SK-MEL-5 (cell line): ENCODE measurements around a stretch of chr7.

RAMPAGE:
- cytosol, long total RNA: no peak
- long total RNA: no peak
- nucleus, long total RNA: no peak
Measured at GRCh38 chr7:158764428-158764891, 59.9 kb upstream of the NCAPG2 start.

GRCh38 chr7:158816274-158816893 is 12.9 kb downstream of the ESYT2 start:
RAMPAGE:
- cytosol, long total RNA: no peak
- long total RNA: no peak
- nucleus, long total RNA: no peak

DNA sequence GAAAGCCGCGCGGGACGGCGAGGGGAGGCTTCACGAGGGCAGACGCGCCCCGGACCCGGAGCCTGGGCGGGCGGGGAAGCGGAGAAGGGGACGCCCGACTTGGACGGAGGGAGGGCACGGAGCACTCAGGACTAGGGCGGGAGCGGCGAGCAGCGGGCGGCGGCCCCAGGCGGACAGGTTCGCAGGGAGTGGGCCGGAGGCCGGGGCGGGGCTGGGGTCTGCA is 844 bp downstream of the ESYT2 start:
RAMPAGE:
- cytosol, long total RNA: no peak
- long total RNA: no peak
- nucleus, long total RNA: no peak

DNA sequence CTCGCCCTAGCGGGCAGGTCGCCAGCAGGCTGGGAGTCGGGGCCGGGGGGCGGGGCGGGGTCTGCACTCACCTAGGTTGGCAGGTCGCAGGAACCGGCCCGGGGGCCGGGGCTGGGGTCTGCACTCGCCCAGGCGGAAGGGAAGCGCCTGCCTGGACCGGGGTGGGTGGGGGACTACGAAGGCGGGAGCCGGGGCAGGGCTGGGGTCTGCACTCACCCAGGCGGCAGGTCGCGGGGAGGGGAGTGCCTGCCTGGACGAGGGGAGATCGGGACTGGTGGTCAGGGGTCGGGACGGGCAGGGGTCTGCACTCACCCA is 575 bp downstream of the ESYT2 start:
RAMPAGE:
- cytosol, long total RNA: no peak
- long total RNA: no peak
- nucleus, long total RNA: no peak

GRCh38 chr7:158829586-158830335 is 452 bp upstream of the ESYT2 start:
RAMPAGE:
- cytosol, long total RNA: no peak
- long total RNA: no peak
- nucleus, long total RNA: no peak

DNA sequence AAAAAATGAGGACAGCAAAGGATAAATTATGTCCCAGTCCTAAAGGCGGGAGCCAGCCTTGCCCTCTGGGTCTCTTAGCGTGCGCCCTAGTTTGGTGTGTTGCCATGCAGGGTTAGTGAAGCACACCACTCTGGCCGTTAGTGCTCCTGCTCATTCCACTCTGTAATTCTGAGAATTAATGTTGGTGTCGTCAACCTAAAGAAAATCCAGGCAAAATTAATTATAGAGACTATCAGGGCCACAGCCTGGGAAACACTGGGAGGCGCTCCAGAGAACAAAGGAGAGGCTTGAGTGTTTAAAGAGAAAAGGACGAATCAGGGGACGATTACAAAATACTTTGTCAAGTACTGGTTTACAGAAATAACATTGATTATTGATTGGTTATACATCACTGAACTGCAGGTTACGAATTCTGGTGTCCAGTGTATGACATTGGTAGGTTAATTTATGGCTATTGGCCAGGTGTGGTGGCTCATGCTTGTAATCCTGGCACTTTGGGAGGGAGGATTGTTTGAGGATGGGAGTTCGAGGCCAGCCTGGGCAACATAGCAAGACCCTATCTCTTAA is 5.7 kb downstream of the DYNC2I1 start:
RAMPAGE:
- cytosol, long total RNA: no peak
- long total RNA: no peak
- nucleus, long total RNA: no peak

DNA sequence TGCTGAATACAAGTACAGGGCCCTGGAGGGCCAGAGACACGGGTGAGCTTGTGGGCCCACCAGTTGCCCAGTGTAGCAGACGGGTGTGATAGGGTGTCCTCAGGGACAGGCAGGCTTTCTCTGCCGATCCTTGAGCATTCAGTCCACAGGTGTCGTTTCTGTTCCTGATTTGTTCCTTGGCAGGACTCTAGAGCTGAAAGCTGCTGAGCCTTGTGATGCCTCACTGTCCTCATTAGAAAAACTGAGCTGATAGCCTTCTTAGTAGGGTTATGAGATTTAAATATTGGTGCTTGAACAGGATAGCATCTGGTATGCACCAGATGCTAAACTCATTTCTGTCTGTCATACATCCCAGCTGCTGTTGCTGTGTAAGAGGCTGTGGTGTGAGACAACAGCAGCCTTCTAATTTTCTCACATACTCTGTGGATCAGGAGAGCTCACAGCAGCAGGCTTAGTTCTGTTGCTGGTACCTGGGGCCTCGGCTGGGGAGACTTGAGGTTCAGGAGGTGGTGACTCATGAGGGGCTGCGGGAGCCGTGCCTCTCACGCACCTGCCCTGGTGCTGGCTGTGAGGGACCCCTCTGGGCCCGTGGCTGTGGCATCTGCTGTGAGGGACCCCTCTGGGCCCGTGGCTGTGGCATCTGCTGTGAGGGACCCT is 12.4 kb downstream of the DYNC2I1 start:
RAMPAGE:
- cytosol, long total RNA: no peak
- long total RNA: no peak
- nucleus, long total RNA: no peak

DNA sequence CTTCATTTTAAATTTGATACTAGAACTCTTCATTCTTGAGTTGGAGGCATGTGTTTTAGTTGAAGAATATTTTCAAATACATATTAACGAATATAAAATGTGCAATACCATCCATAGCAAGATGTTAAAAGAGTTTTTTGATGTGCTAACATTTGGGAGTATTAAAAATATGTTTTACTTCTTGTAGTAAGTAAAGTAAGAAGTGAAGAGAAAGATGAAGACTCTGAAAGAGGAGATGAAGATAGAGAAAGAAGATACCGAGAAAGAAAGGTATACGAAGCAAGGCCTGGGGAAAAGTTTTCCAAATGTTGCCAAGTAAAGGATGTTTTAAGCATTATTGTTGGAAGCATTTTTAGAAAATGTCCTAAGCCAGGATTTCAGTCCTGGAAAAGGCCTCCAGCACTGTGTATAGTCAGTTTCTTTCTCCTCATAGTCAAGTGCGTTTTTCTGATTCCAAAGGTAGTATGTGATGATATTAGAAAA is 20.1 kb downstream of the DYNC2I1 start:
RAMPAGE:
- cytosol, long total RNA: no peak
- long total RNA: no peak
- nucleus, long total RNA: no peak

GRCh38 chr7:158937605-158938339 is 81.4 kb downstream of the DYNC2I1 start:
RAMPAGE:
- cytosol, long total RNA: no peak
- long total RNA: no peak
- nucleus, long total RNA: no peak

DNA sequence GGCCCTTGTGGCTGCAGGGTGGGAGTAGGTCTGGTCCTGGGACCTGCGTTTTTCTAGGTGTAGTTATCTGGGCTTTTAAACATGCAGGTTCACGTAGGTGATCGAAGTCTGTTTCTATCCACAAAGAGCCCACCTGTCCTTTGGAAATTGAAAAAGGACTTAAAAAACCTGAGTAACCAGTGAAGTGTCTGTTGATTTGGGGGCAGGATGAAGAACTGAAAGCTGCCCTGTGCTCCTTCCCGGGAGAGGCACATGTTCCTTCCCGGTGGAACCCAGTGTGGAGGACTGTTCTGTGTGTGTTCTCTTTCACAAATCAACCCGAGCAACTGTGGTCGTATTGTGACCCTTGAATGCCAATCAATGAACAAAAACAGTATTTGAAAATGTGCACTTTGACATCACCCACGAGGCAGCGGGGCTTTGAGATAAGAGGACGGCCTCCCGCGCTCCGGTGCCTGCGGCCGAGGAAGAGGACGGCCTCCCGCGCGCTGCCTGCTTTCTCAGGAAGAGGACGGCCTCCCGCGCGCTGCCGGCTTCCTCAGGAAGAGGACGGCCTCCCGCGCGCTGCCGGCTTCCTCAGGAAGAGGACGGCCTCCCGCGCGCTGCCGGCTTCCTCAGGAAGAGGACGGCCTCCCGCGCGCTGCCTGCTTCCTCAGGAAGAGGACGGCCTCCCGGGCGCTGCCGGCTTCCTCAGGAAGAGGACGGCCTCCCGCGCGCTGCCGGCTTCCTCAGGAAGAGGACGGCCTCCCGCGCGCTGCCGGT is 139.0 kb downstream of the VIPR2 start:
RAMPAGE:
- cytosol, long total RNA: no peak
- long total RNA: no peak
- nucleus, long total RNA: no peak

DNA sequence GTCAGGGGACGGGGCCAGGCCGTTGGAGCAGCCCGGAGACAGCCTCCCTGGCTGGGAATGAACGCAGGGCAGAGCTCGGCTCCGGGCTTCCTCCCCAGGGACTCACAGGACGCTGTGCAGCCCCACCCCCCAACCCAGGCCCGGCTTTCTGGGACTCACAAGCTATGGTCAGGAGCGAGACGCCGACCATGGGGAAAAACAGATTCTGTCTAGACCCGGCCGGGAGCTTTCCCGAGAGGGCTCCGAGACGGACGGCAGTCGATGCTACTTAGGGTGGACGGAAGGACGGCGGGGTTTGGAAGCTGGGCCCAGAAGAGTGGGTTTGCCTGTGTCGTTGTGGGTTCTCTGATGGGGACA is 113.4 kb downstream of the VIPR2 start:
RAMPAGE:
- cytosol, long total RNA: no peak
- long total RNA: no peak
- nucleus, long total RNA: no peak

GRCh38 chr7:159211411-159211868 is 66.8 kb upstream of the VIPR2 start:
RAMPAGE:
- cytosol, long total RNA: no peak
- long total RNA: no peak
- nucleus, long total RNA: no peak